ENCODE measurements around the genes RUFY4, PLCD4, CFAP65, CNPPD1, ATG9A and PTPRN.

DNA sequence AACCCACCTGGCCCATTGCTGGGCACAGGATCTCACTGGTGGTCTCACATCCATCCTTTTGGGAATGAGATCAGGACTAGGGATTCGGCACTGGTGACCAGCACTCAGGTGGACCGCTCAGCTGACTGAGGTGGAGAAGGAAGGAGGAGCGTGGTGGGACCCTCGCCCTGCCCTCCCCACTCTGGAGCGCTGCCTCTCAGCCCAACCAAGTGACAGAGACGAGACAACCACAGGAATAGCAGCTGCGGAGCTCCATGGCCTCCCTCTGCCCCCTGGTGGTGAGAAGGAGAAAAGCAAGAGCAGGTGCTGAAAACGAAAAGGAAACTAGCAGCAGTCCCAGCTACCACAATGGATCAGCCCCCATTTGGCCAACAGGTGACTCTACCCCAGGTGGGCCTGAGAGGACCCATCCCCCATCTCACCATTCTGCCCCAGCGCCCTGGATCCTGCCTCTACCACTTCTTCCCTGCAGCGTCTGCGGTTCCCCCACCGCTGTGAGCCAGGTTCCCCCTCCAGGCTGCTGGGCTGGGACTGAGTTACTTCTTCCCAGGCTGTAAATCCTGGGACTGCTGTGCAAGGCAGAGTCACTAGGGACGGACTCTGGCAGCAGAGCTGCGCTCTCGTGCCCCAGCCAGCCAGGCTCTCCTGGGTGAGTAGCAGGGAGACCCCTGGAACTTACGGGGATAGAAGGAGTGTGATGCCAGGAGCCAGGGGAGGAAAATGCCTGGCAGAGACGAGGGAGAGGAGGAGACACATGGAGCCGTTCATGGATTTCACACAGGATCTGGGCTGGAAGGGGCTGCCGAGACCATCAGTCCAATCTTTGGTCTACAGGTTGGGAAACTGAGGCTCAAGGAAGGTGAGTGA is at the start of gene RUFY4:
TSS of gene RUFY4 (plus strand) at position 554 of the 867 bp plus-strand sequence.
- PRO-cap: no peak
- RAMPAGE, long total RNA, 4 experiments: no peak in any of the 4 experiments

- PRO-cap: no peak
- RAMPAGE, long total RNA, 4 experiments: no peak in any of the 4 experiments
Observed at GRCh38 chr2:218246431-218246738, 14.4 kb upstream of the GPBAR1 start.

DNA sequence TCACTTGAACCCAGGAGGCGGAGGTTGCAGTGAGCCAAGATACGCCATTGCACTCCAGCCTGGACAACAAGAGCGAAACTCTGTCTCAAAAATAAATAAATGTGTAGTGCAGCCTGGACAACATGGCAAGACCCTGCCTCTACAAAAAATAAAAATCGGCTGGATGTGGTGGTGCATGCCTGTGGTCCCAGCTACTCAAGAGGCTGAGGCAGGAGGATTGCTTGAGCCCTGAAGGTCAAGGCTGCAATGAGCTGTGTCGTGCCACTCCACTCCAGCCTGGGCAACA is 4.3 kb upstream of the GPBAR1 start:
- PRO-cap: no peak
- RAMPAGE, long total RNA, 4 experiments: no peak in any of the 4 experiments

- PRO-cap: unidirectional peak, plus-strand start at chr2:218259234
- RAMPAGE, long total RNA, 4 experiments: no peak in any of the 4 experiments
Observed at GRCh38 chr2:218258814-218260210, 1.5 kb upstream of the GPBAR1 start.

GRCh38 chr2:218264689-218265267 is 4.0 kb downstream of the GPBAR1 start:
- PRO-cap: no peak
- RAMPAGE, long total RNA, 4 experiments: no peak in any of the 4 experiments

DNA sequence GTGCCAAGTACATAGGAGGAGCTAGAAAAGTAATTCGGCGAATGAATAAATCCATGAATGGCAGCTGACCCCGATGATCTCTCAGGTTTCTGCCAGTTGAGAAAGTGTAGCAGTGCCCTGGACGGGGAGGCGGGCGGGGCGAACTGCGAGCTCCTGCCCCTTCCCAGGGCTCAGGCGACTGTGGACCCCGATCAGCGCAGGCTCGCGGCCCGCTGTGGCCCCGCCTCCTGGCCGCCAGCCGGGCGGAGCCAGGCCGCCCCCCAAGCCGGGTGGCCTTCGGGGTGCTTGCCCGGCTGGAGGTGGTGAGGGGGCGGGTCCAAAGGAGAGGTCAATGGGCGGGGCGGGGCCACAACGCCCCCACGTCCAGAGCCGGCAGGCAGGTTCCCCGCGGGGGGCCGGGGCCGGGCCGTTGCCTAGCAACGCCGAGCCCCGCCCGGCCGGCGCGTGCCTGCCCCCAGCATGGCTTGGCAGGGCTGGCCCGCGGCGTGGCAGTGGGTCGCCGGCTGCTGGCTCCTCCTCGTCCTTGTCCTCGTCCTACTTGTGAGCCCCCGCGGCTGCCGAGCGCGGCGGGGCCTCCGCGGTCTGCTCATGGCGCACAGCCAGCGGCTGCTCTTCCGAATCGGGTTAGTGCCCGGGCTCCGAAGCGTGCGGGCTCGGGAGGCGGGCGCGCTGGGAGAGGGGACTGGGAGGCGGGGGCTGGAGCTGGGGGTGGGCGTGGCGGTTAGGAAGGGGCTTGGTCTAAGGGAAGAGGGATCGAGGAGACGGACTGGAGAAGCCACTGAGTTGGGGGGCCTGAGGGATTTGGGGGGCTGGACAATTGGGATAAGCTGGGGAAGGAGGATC is 30.7 kb upstream of the TMBIM1 start:
- PRO-cap: unidirectional peak, minus-strand start at position 166 of the sequence
- RAMPAGE, long total RNA, 4 experiments: start-site peak on the plus strand in 1 of 4 experiments, centred at position 510 of the sequence, 37 reads per replicate

DNA sequence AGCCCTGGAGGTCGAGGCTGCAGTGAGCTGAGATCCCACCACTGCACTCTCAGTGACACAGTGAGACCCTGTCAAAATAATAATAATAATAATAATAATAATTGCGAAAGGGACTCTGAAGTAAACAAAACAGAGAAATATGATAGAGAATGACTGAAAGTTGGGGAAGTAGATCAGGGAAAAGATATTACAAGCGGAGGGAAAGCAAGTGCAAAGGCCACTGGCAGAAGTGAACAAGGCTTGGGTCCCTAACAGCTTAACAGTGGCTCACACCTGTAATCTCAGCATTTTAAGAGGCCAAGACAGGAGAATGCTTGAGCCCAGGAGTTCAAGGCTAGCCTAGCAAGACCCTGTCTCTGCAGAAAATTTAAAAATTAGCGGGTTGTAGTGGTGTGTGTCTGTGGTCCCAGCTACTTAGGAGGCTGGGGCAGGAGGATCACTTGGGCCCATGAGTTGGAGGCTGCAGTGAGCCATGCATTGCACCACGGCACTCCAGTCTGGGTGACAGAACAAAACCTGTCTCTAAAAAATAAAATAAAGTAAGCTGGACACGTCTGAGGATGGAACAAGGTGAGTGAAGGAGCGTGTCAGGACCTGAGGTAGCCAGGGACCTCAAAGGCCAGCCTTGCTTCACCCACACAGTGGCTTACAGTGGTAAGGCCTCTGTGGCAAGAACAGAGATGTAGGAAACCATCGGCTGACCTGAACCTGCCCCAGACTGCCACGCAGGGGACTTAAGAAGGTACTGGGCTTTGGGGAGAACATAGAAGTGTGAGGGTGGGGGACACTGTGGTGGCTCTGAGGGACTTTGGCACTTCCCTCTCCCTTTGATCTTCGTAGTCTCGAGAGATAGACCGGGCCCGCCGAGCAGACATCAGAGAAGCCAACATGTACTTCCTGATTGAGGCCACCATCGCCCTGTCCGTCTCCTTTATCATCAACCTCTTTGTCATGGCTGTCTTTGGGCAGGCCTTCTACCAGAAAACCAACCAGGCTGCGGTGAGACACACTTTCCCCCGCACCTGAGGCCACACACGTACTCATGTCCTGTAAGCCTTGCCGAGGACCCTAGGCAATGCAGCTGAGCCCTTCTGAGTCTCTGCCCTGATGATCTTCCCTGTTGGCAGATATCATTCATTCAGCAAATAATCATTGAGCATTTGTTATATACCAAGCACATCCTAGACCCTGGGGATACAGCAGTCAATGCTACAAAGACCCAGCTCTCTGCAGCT is 7.4 kb downstream of the SLC11A1 start:
- PRO-cap: no peak
- RAMPAGE, long total RNA, 4 experiments: no peak in any of the 4 experiments

- PRO-cap: bidirectional peak, plus-strand start at chr2:218397126, minus-strand start at chr2:218396905
- RAMPAGE, long total RNA, 4 experiments: no peak in any of the 4 experiments
Observed at GRCh38 chr2:218396797-218397210, 2.9 kb upstream of the CTDSP1 start.

GRCh38 chr2:218403006-218403635 is 3.5 kb downstream of the CTDSP1 start:
- PRO-cap: no peak
- RAMPAGE, long total RNA, 4 experiments: no peak in any of the 4 experiments

DNA sequence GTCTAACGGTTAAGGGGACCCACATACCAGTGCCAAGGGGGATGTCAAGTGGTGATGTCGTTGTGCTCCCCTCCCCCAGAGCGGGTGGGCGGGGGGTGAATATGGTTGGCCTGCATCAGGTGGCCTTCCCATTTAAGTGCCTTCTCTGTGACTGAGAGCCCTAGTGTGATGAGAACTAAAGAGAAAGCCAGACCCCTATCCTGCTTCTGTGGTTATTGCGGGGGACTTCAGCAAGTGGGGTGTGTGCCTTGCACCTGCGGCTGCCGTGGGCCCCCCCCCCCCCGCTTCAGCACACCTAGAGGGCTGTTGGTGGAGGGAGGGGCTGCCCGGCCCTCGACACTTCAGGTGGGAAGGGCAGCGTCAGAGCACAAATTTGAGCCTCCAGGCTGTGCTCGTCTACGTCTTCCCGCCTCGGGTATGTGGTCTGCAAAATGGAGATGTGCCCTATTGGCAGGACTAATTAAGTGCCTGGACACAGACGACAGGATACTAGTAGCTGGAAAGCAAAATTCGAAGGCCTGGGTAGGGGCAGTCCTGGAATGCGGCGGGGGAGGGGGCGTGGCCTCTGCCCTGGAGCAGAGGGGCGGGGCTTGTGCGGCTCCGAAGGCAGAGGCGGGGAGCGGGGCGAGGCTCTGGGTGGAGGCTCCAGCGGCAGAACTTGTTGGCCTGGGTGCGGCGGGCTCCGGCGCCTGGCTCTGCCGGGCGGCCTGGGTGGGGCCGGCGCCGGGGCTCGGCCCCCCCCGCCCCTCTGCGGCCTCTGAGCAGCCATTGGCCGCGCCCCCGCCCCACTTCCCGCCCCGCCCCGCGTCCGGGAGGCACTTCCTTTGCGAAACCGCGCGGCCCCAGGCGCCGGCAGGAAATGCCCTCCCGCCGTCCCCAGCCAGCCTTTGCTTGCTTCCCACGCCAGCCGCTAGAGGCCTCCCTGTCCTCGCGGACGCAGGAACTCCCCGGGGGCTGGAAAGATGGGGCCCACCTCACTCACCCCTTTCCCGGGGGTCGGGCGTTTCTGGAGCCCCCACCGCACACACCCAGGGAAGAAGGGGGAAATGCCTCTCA is 6.4 kb downstream of the CTDSP1 start:
- PRO-cap: bidirectional peak, plus-strand start at position 913 of the sequence, minus-strand start at position 697 of the sequence
- RAMPAGE, long total RNA, 4 experiments: no peak in any of the 4 experiments

GRCh38 chr2:218607282-218608273 is at the start of gene PLCD4:
Gene PLCD4, plus strand, starts transcription at chr2:218607899.
- PRO-cap: no peak
- RAMPAGE, long total RNA, 4 experiments: no peak in any of the 4 experiments

DNA sequence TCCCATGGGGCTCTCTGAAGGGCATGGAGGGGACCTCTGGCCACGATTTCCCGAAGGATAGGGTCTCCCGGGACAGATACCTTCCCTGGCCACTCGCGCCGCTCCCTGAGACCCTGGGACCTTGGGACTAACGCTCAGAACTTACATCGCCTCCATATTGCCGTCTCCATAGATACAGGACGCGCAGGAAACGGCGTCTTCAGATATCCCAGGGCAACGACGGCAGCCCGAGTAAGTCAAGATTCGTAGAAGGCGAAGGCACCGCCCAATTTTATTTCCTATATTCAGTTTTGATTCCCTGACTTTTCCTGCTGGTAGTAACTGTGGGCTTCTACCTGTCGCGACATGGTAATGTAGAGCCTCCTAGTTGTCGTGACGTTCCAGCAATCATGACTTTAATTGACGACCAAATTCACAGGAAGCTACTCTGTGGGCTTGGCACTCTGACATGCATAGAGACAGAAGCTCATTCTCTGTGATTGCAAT is at the start of gene CFAP65:
TSS of gene CFAP65 (minus strand) at position 174 of the 486 bp plus-strand sequence.
- PRO-cap: no peak
- RAMPAGE, long total RNA, 4 experiments: no peak in any of the 4 experiments

DNA sequence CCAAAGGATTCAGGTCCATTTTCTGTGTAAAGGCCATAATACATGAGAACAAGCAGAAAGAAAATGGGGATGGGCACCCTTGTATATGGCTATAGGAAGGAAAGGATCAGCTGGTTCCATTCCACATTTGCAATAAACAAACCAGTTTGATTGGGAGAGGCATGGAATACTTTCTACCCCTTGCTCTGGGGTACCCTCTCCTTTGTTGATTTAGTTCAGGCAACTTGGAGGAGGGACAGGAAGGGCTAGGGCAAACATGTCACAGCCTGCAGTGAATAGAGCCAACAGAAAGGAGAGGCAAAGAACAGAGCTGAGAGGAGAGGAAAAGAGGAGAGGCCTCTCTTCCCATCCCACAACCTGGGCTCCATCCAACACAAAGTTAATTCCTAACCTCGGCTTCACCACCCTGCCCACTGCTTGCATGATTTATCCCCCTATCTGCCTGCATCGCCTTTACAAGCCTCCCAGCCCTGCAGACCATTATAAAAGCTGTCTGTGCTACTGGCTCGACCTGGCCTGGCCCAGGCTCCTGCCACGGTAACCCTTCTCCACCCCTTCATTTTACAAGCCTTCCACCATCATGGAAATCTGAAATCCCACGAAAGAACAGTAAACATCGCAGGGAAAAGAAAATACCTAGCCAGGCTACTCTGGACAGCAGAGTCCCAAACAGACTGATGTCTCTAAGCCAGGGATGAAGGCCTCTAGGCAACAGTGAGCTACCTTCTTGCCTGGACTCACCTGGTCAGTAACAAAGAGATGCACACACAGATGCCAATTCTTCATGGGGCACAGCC is 43.7 kb downstream of the NHEJ1 start:
- PRO-cap: no peak
- RAMPAGE, long total RNA, 4 experiments: no peak in any of the 4 experiments

DNA sequence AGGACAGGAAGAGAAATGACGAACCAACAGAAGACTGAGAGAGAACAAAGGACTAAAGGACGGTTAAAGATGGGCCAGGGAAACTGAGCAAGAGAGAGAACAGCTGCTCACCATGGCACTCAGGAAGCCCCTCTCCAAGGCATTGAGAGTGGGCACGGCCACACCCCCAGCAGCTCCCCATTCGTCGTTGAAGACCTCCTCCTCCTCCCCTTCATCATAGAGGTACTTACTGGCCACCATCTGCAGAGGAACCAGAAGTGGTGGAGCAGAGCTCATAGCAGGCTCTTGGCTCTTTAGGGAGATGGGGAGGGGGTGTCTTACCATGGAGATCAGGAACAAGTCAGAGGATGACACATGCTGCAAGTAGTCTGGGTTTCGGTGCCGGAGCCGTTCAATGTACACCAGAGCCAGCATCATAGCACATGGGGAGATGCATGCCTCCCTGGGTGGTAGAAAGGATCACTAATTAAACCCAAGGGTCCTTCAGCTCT is 2.0 kb downstream of the CNPPD1 start:
- PRO-cap: no peak
- RAMPAGE, long total RNA, 4 experiments: no peak in any of the 4 experiments

GRCh38 chr2:219176543-219177547 is at the start of gene CNPPD1:
Gene CNPPD1, minus strand, starts transcription at chr2:219176925.
- PRO-cap: bidirectional peak, plus-strand start at chr2:219177068, minus-strand start at chr2:219176925
- RAMPAGE, long total RNA, 4 experiments: start-site peak on the plus strand in 1 of 4 experiments, at chr2:219177087-219177120 at its widest, 12 reads per replicate; start-site peak on the minus strand in 3 of 4 experiments, at chr2:219176899-219176950 at its widest, 19 to 117 reads per replicate

GRCh38 chr2:219209353-219209924 is 2.9 kb downstream of the ZFAND2B start:
- PRO-cap: no peak
- RAMPAGE, long total RNA, 4 experiments: no peak in any of the 4 experiments

- PRO-cap: bidirectional peak, plus-strand start at chr2:219229939, minus-strand start at chr2:219229588
- RAMPAGE, long total RNA, 4 experiments: start-site peak on the minus strand in 3 of 4 experiments, at chr2:219229325-219229621 at its widest, 19 to 152 reads per replicate
Observed at GRCh38 chr2:219228896-219229696, at the start of gene ATG9A. Gene ATG9A, minus strand, starts transcription at chr2:219229636.

DNA sequence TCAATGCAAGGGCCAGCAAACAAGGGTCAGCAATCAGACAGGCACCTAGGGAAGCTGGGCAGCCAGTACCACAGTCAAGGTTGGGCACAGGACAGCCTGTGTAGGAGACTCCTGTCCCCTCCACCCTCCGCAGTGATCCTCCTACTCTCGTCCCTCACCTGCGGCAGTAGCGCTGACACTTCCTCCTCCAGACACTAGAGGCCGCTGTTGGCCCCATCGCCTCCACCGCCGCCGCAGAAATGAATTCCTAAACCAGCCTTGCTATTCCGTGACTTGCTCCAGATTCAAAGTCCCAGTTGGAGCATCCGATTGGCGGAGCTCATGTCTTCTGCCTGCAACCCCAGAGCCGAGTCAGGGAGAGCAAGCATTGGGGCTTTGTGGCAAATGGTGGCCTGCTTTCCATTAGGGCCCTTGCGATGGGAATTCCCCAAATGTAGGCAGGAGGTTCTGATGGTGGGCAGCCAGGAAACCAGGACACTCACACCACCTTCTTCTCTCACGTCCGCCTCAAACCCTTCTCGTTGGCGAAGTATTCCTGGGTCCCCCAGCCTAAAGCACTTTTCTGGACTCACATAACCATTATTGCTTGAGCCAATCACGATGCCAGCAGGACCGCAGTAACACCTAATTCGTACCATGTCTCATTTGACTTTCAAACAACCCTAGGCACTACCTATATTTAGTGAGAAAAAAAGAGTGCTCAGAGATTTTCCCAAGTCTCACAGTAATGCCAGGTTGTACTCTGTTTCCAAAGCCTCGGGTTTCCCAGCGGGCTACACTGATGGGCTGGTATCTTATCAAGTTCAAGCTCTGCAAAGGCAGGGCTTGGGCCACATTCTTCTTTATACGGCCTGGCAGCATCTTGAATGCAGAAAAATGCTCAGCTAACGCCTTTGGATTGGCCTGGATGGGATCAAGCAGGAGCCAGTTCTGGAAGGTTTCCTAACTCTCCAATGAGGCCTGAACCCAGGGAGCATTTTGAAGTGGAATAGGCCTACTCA is 1.2 kb upstream of the DNAJB2 start:
- PRO-cap: no peak
- RAMPAGE, long total RNA, 4 experiments: no peak in any of the 4 experiments

DNA sequence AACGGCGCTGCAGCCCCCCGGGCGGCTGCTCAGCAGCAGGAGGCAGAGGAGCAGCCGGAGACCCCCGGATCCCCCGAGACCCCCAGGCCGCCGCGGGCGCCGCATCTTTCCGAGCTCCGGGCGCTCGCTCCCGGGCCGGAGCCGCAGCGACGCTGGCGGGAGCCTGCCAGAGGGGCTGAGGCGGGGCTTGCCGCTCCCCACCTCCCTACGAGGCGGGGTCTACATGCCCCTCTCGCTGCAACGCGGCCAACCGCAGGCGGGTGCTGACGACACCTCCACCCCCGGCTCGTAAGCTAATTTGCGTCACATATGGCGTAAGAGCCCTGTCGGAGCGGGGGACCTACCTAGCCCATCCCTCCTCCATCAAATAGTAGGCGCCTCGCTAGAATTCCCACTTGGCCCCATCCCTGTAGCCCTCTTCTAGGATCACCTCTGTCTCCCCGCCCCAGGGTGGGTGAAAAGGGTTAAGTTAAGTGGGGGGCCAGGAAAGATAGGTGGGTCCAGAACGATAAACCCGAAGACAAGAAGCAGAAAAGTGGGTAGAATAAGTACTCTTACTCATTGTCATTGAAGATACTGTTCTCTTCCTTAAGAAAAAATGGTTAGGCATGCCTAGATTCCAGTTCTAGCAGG is at the start of gene PTPRN:
TSS of gene PTPRN (minus strand) at position 174 of the 633 bp plus-strand sequence.
- PRO-cap: no peak
- RAMPAGE, long total RNA, 4 experiments: no peak in any of the 4 experiments

DNA sequence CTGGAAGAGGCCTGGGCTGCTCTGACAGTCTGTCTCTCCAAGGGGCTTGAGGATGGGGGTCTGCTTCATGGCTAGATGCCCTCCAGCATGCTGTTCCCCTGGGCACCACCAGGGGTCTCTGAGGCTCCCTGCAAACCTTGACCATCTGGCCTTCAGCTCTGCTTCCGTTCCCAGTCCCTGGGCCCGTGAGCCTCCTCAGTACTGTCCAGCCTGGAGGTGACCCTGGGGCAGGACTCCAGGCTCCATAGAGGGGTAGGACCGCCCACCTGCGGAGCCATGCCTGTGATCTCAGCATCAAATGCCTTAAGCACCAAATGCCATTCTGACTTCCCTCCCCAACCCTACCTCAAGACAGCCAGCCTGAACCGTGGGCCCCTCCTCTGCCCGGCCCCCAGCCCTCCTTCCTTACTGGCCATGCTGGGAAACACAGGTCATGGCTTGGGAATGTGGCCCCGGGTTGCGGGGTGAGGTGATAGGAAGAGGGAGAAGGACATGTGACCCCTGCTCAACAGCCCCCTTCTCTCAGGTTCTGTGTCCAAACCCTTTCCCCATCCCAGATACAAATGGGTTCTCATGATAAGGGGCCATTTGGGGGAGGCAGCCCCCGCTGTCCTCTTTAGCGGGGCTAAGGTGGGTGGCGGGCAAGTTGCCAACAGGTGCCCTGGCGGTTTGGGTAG is 25.0 kb downstream of the SPEG start:
- PRO-cap: no peak
- RAMPAGE, long total RNA, 4 experiments: no peak in any of the 4 experiments